Left cardiac atrium (tissue), 1 donor: ENCODE data around the genes EMILIN1, DNAJC5G and TRIM54.

DNA sequence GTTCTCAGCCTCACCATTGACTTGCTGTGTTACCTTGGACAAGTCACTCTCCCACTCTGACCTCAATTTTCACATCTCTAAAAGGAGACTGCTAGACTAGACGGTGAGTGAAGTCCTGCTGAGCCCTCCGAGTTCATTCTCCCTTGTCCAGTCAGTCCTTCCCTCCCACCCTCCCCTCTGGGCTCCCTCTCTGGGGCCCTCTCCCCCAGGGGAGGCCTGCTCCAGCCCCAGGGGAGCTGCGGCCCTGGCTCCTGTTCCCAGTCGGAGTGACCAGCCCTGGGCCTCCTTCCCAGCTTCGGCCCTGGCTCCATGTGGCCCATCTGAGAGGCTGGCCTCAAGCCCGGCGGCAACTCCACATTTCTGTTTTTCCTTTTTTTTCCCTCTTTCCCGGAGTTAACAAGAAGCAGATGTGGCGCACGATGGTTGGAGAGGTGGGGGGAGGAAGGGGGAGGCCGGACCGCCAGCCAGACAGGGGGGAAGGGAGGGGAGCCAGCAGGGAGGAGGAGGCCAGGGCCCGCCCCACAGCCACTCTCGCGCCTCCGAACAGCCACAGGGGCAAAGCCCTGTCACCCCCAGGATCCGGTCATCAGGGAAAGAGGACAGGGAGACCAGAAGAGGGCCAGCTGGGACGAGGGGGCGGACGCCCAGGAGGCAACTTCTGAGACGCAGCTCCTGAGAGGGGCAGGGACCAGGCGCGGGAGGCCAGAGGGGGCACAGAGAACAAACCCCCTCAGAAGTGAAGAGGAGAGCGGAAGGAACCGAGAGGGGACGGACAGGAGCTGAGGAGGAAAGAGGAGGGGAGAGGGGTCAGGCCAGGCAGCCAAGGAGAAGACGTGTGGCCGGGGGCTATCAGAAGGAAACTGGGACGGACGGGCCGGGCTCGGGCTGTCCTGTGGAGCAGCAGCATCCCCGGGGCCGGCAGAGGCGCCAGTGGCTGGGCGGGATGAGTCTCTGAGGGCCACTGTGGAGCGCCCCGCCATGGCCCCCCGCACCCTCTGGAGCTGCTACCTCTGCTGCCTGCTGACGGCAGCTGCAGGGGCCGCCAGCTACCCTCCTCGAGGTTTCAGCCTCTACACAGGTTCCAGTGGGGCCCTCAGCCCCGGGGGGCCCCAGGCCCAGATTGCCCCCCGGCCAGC lies at the start of gene EMILIN1:
Gene EMILIN1 (plus strand): TSS at position 528 of the 1,136 bp plus-strand sequence.
- PRO-cap = bidirectional peak, plus-strand start at position 611 of the sequence, minus-strand start at position 268 of the sequence; unidirectional peak, plus-strand start at position 733 of the sequence

- PRO-cap = unidirectional peak, plus-strand start at chr2:27085712; unidirectional peak, plus-strand start at chr2:27085773
These were observed 1.1 kb upstream of the KHK start for GRCh38 chr2:27085262-27086088.

DNA sequence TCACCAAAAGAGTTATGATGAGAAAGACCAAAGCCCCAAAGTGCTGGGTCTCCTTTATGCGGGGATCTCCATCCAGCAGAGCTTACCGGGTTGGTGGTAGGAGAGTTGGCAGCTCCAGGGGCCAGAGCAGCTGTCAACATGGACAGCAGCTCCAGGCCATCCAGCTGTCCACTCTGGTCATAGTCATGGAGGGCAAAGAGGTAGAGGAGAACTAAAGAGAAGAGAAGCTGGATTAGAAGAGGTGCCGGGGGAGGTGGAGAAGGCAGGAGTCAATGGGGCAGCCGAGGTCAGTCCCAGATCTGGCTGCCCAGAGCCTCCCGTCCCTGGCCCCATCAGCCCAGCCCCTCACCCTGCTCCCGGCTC lies 15.4 kb downstream of the KHK start:
- PRO-cap = no peak

- PRO-cap = no peak
These were observed at the start of gene DNAJC5G for GRCh38 chr2:27274920-27275595. TSS of gene DNAJC5G (plus strand) at chr2:27275433.

- PRO-cap = no peak
These were observed 770 bp upstream of the TRIM54 start for GRCh38 chr2:27281503-27281815.

DNA sequence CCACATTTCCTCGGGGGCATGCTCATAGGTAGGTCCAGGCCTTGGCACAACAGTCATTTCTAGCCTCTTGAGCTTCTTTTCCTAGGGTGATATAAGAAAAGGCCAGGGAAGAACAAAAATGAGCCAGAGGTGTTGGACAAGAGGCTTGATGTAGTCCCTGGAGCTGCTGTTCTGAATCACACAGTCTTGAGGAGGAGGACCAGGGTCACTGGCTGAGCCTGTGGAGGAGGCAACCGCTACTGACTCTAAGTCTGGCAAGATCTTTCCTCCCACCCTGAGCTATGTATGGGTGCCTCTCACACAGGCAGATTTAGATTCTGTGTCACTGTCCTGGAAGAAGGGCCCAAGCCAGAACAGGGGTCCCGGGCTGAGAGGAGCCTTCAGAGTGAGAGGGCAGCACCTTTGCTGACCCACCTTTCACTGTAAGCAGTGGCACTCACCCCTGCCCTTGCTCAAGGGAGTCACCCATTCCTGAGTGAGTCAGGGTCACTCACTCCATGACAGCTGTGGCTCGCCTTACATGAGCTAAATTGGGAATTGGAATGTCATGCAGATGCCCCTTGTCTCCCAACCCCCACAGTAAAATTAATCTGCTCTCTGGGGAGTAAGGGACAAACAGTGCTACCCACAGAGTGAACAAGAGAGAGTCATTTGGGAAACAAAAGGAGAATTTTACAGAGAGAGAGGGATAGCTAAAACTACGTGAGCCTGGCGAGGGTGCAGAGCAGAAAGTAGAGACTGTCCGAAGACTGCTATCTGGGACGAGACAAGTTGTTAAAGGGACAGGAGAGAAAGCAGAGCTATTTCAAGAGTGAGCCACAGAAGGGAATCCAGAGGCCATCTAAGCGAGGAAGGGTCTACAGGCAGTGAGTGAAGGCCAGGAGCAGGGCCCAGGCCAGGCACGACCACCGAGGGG lies at the start of gene TRIM54:
Gene TRIM54 (plus strand): TSS at position 614 of the 916 bp plus-strand sequence.
- PRO-cap = bidirectional peak, plus-strand start at position 588 of the sequence, minus-strand start at position 422 of the sequence

DNA sequence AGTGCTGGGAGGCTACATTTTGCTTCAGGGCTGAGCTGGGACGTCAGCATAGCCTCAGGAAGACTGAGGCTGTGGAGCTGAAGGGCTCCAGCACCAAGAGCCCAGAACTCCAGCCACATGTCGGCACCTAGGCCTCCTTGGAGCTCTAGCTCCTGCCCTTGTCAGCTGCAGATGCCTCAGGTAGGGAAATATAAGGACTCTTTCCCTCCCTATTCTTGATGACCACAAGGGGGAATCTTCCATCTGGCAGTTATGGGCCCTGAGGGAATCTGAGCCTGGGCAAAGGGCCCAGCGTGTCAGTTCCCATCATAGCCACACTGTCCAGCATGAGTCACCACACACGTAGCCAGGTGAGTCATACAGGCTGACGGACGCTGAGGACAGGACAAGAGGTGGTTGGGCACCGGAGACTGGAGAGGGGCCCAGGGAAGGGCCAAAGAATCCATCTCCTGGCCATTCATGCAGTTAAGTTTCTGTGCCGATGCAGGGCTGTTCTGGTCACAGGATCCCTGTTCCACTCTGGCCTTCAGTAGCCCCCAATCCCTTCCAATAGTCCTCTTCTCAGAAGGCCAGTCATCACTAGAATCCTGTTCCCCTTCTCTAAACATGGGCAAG lies 1.9 kb downstream of the MPV17 start:
- PRO-cap = unidirectional peak, plus-strand start at position 388 of the sequence; unidirectional peak, plus-strand start at position 415 of the sequence

- PRO-cap = no peak
These were observed 5.7 kb downstream of the EIF2B4 start for GRCh38 chr2:27364146-27365099.

- PRO-cap = no peak
These were observed 239 bp downstream of the GPN1 start for GRCh38 chr2:27629149-27629428.

- PRO-cap = no peak
These were observed 19.8 kb downstream of the SLC4A1AP start for GRCh38 chr2:27683305-27683992.

GRCh38 chr2:27720035-27720612 lies 51.4 kb upstream of the MRPL33 start:
- PRO-cap = no peak

DNA sequence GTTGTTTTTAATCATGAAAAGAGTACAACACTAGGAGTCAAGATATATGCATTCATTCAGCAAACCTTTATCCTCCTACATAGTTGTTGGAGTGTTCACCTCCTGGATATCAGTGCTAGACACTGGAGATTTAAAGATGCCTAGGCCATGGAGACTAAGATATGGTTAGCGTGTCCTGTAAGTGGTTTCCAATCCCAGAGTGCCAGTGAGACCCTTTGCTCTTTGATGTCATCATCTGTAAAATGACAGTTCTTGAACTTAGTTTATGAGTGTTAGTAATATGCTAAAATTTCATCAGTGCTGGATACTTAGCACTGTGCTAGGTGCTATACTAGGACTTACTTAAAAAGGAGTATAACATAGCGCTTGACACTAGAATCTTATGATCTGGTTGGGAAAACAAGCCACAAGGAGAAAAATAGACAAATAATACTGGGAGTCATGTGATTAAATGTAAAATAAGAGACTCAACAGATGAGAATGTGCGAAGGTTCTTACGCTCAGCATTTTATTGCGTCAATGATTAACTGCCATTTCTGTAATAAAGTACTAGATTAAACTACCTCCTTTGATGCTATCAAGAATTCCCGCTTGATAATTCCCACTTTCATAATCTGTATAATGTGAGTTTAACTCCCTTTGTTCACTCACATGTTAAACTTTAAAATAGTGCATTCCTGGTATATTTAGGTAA lies 31.5 kb downstream of the BABAM2 start:
- PRO-cap = no peak

GRCh38 chr2:28175307-28176006 lies 217.2 kb upstream of the FOSL2 start:
- PRO-cap = no peak

DNA sequence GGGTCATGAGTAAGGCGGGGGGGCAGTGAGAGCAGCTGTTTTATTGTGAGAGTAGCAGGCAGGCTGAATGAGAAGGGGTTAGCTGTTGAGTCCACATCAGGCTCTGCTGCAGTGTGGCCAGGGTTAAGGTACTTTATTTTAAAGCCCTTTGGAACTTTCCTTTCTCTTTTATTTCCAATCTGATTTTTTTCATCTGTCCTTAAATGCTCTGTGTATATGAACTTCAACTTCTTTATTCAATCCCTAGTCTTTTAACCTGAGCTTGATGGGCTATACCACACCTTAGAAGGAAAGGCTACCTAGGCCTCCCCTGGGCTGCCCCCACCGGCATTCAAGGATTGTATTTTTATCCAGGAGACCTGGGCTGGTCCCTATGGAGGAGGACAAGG lies 111.8 kb upstream of the FOSL2 start:
- PRO-cap = no peak

GRCh38 chr2:28346523-28347132 lies 46.0 kb upstream of the FOSL2 start:
- PRO-cap = no peak

DNA sequence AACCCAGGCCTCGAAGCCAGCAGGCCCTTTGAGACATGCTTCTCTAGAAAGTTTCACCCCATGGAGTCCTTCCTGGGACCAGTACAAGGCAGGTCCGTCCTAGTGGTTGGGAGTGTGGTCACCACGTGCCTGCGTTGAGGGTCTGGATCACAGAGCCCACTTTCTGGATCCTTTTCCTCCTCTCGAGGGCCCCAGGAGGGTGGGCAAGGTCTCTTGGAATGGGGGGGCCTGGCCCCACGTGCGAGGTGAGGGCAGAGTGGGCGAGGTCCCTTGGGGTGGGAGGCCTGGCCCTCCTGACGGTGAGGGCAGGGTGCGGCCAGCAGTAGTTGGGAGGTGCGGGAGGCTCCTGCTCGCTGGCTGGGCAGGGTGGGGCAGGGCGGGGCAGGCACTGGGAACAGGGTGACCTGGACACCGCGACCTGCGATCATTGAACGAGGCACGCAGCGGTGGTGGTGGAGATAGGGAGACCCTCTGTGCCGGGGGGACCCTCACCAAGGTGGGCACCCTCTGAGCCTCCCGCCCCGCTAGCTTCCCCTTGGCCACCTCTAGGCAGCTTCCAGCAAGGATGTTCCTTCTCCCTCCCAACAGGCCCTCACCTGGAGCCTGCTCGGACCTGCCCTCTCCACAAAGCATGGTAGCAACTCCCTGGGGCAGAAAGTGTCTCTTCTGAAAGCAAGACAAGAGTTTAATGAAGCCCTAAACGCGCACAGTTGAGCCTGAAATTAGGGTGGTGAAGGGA lies 15.5 kb upstream of the FOSL2 start:
- PRO-cap = no peak

DNA sequence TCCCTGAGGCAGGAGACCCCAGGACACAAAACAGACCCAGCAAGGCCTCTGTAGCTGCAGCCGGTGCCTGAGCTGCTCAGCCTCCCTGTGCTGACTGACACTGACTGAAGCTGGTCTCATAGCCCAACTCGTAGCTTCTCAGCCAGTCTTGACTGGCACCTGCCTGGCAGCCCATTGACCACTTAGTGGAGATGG lies 14.1 kb upstream of the FOSL2 start:
- PRO-cap = no peak

DNA sequence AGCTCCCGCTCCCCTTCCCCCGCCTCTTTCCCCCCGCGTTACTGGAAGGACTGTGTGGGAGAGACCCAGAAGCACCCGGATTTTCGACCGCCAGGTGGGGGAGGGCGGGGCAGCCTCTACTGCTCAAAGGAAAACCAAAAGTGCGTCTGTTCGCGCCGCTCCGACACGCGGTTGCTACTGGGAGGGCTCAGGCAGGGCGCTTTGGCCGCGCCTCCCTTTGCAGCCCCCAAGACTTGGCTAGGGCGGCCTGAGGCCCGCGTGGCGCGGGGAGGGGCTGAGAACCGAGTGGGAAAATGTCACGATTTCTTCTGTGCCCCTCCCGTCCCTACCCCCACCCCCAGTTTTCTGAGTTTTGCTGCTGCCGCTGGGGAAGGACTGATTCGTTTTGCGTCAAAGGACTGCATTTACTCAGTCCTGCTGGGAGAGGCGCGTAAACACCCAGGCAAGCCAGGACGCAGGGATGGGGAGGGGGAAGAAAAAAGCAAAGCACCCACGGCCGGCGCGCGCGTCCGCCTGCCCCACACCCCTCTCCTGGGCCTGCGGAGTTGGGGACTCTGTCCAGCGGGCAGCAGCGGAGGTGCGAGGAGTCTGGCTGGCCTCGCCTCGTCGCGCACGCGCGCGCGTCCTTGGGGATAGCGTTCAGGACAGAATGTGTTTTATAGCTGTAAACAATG lies 2.0 kb upstream of the FOSL2 start:
- PRO-cap = bidirectional peak, plus-strand start at position 163 of the sequence, minus-strand start at position 176 of the sequence; bidirectional peak, plus-strand start outside the sequence, minus-strand start at position 628 of the sequence

- PRO-cap = no peak
These were observed 12.3 kb downstream of the FOSL2 start for GRCh38 chr2:28404867-28405369.

DNA sequence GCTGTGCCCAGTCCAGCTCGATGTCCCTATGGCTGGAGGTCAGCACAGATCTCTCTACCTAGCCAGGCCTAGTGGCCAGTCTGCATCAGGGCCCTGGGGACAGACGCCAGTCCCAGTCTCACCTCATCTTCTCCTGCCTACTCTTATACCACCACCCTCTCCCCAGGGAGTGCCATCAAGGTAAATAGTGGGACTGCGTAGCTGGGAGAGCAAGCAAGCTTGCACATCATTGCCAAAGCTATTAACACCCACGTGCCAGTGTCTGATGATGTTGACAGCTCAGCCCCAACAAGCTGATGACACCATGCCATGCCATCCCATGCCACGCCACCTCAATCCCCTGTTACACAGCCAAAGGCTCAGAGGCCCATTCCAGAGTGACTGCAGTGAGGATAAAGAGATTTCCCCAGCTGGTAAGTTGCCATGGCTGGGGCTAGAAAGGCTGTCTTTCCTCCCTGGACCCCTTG lies 7.5 kb upstream of the PLB1 start:
- PRO-cap = no peak